Vermiform appendix (tissue), 1 donor: ENCODE data around the genes CBS and RRP1.

GRCh38 chr21:42464101-42464689, 31.8 kb downstream of the RSPH1 start:
- PRO-cap, result no peak

GRCh38 chr21:42490596-42491337, 5.3 kb downstream of the RSPH1 start:
- PRO-cap, result no peak

- PRO-cap, result unidirectional peak, minus-strand start at chr21:42654530
Measured at GRCh38 chr21:42654105-42655146, 1.0 kb downstream of the PDE9A start.

- PRO-cap, result no peak
Measured at GRCh38 chr21:42689603-42689940, 36.2 kb downstream of the PDE9A start.

DNA sequence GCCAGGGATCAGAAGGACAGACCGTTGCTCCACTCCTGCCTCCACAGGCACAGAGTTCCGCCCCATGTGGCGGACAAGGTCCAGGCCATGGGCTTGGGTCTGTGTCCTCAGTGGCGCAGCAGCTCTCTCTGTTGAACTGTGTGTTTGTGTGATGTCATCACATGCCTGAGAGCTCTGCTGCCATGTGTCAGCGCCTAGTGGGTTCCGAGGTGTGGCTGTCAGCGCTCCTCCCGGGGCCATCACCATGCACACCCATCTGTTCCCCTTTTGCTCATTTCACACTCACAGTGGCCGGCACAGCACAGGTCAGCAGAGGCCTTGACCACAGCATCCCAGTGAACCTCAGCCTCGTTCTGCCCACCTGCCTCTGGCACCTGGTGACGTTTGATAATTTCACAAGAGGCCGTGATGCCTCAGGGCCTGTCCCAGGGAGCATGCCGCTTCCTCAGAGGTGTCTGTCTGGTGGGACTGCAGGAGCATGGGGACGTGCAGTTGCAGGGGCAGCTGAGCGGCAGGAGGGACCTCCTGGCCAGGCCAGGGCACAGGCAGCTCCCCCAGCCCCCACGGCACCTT, 108.1 kb downstream of the PDE9A start:
- PRO-cap, result no peak

DNA sequence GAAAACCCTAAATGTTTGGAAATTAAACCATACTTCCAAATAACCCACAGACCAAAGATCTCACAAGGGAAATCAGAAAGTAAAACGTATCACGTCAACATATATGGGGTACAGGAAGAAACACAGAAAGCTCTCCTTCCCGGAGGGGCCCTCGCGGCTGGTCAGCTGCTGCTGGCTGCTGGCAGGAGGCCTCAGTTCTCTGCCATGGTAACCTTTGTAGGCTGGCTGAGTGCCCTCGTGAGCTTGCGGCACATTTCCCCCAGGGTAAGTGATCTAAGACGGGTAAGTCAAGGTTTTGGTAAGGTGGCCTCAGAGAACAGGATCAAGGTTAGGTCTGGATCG, 34.1 kb downstream of the WDR4 start:
- PRO-cap, result no peak

DNA sequence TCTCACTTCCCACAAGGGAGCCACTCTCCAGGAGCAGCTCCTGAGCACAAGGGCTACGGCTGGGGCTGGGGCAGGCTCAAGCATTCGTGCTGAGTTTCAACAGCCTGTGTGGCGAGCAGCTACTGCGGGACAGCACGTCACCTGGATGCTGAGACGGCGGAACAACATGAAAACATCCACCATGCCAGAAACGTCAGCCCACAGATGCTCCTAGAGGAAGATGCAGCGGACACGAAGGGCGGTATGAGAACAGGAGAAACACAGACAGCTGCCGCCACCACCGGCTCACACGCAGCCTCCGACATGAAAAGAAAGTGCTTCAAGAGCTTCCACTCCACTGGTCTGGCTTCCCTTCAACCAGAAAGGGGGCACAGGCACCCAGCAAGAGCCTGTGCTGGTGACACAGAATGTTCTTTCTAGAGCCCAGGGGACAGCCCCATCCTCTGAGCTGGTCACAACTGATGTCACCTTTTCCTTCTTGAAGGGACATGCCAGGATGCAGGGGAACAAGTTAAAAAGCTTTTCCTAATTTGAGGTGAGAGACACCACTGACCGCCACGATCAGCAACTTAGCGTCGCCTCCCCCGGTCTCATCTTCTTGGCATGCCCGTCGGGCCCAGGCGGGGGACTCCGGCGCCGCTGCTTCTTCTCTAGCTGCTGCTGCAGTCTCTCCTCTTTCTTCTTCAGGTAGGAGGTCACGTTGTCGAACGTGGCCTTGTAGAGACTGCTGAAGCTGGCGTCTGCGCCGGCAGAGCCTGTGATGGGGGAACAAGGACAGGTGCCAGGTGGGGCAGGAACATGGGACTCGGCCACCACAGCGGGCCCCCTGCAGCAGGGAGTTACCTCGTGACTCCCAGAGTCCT, 29.6 kb downstream of the WDR4 start:
- PRO-cap, result no peak

DNA sequence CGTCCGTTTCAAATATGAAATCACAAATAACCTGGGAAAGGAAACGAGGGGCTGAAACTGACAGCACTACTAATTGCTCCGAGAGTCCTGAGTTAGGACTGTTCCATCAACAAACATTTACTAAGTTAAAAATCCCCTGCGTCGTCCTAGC, 886 bp downstream of the WDR4 start:
- PRO-cap, result no peak

GRCh38 chr21:42923885-42924359, 1.5 kb downstream of the ERVH48-1 start:
- PRO-cap, result no peak

DNA sequence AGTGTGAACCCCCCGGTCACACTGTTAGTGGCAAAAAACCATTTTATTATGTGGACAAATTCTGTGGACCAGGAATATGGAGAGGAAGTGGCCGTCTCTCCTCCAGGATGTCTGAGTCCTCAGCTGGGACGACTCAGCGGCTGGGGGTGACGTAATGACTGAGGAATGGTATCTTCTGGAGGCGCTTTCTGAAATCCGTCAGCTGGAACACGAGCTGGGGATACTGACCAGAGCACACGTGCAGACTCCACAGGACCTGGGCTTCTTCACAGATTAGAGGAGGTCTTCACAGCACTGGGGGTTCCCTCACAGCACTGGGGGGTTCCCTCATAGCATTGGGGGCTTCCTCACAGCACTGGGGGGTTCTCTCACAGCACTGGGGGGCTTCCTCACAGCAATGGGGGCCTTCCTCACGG, 18.1 kb downstream of the PKNOX1 start:
- PRO-cap, result bidirectional peak, plus-strand start at position 207 of the sequence, minus-strand start at position 109 of the sequence

GRCh38 chr21:43075689-43075888, at the start of gene CBS:
TSS of gene CBS (minus strand) at chr21:43075835.
- PRO-cap, result no peak

GRCh38 chr21:43188670-43189282, 20.0 kb downstream of the CRYAA start:
- PRO-cap, result no peak

- PRO-cap, result no peak
Measured at GRCh38 chr21:43331860-43332610, 94.9 kb downstream of the SIK1 start.

DNA sequence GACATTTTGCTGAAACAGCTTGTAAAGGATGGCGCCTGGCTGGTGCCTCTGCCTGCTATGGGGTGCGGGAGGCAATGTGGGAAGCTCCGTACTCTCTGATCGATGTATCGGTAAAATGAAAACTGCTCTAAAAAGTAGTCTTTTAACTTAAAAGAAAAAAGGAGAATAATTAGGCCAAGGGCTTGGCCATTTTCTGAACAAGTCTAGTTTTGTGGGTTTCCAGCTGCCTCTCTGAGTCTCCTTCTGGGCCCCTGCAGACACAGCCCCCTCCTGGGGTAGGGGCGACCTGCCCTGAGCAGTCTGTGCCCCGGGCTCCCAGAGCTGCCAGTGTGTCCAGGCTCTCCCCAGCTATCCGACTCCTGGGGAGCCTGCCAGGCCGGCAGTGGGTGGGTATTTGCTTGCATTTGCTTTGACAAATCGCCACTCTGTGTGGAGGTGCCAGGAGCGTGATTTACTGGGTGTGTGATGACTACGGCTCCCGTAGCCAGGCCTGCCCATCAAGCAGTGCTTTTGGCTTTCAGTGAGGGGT, 36.5 kb upstream of the SIK1 start:
- PRO-cap, result no peak

- PRO-cap, result no peak
Measured at GRCh38 chr21:43477818-43478215, 50.9 kb upstream of the SIK1 start.

DNA sequence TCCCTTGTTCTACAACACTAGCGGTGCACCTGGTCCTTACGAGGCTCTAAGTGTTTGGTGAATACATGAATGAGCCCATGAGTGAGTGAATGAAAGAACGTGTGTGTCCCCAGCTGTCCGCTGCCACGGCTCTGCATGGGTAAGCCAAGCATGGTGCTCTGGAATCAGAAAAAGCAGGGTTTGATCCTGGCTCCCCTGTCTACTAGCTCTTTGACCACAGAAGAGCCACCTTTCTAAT, 7.9 kb downstream of the H2BC12L start:
- PRO-cap, result no peak

GRCh38 chr21:43615903-43616139, 43.5 kb downstream of the HSF2BP start:
- PRO-cap, result unidirectional peak, minus-strand start at chr21:43616053

DNA sequence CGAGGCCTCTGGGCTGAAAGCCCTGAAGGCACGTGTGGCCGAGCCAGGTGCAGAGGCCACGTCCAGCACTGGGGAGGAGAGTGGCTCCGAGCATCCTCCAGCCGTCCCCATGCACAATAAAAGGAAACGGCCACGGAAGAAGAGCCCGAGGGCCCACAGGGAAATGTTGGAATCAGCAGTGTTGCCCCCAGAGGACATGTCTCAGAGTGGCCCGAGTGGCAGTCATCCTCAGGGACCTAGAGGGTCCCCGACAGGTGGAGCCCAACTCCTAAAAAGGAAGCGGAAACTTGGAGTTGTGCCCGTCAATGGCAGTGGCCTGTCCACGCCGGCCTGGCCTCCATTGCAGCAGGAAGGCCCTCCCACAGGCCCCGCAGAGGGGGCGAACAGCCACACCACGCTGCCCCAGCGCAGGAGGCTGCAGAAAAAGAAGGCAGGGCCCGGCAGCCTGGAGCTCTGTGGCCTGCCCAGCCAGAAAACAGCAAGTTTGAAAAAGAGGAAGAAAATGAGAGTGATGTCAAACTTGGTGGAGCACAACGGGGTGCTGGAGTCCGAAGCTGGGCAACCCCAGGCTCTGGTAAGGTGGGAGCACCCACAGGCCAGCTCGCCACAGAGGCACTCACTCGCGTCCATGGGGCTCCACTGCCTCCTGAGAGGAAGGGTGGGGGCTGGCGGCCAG, 28.4 kb downstream of the RRP1B start:
- PRO-cap, result no peak

DNA sequence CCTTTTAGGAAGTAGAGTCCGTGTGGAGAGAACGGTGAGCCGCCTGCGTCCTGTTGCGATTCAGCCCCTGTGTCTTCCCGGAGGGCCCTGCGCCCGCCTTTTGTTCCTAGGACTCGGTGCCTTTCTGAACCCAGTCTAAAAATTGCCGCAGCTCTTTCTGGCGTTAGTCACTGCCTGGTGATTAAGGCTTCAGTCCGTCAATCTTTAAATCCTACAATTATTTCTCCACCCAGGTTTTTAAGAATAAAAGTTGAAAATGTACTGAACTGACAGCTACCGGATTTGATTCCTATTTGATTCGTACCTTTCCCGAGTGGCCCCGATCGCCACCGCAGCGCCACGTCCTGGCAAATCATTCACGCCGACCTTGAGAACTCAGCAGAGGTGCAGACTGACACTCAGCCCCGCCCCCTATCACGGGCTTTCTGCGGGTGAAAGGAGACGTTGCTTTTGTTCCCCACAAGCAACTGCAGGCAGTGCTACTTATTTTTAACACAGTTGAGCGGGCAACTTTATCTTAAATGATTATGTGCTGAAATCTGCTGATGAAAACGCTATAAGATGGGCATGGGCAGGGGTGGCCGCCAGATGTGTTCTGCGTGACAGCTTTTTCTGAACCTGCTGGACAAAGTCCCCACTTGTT, 16.1 kb upstream of the PDXK start:
- PRO-cap, result no peak

- PRO-cap, result bidirectional peak, plus-strand start at chr21:43789552, minus-strand start at chr21:43789357; unidirectional peak, minus-strand start at chr21:43789974
Measured at GRCh38 chr21:43789477-43790187, at the start of gene RRP1. TSS of gene RRP1 (plus strand) at chr21:43789577.